Measurements from ENCODE around the genes EIF2B5 and FAM131A.

DNA sequence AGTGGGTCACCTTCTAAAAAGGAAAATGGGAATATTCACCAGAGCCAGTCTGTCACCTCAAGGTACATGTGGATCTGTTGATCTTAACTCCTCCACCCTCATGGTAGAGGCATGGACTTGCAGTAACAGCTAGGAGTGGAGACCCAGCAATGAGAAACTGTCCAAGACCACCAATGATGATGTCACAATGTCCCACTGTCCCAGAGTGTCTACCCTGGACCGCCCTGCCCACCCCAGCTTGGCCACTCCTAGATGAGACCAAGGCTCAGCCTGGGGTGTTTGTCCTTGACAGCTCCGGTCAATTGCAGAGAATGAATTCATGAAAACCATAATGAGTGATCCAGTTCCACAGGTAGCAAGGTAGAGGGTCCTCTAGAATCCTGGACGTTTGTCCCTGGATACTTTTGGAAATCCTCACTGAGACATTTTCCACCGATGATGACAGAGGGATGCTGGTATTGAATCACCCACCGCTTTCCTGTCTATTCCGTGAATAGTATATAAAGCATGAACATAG lies 5.5 kb upstream of the DCUN1D1 start:
- PRO-cap: no peak

DNA sequence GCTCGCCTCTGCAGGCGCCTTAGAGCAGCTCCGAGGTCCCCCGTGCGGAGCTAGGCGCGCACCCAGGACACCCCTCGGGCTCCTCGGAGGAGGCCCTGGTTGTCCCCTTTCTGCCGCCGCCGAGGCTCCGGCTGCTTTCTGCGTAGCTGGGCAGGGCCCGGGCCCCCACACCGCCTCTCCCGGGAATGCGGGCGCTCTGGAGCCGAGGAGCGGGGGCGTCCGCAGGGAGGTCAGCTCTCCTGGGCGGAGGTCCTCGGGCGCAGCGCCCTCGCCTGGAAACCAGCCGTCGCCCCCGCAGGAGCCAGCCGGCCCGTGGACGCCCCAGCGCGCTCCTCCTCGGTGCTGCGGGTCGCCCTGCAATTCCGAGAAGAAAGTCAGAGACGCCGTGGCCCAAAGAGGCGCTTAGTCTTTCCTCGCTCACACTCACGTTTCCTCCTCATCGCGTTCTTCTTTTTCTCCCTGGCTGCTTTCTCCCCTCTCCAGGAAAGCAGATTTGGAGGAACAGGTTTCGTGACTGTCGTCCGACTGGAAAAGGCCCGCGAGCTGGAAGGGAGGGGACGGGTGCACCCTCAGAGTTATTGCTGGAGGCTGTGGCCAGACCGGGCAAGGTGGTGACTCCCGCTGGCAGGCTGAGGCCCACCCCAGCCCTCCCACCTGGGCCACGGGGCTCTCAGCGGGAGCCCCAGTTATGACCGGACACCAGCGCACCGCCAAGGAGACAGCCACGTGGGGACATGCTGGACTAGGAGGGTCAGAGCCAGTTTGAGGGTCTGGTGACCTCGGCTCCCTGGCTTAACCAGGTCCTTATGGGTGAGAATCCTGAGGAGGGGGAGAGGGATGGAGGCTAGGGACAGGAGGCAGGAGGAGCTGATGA lies 16.9 kb upstream of the LAMP3 start:
- PRO-cap: no peak

DNA sequence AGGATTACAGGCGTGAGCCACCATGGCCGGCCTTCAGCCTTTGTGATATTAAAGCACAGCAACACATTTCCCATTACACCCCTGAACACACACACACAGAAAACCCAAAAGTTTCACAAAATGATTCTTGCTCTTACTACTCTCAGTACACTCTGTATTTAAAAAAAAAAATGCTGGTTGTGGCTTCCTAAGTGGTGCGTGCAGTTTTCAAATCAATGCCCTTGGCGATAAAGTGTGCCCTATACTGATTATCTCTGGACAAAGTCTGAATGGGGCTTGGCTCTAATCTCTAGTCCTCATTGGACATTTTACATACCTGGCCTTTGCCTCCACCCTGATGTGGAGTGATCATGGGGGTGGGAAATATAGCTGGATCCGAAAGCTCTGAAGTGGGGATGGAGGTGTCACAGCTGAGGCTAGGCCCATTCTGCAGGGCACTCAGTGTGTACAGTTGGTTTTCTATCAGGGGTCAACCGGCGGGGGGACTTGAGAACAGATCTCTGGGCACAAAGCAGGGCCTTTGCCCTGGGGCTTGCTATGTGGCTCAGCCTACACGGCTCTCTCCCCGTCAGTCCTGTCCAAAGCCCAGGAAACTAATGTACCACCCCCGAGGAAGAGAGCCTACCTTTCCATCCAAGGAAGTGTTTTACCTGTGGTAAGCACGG lies 14.1 kb downstream of the B3GNT5 start:
- PRO-cap: no peak

DNA sequence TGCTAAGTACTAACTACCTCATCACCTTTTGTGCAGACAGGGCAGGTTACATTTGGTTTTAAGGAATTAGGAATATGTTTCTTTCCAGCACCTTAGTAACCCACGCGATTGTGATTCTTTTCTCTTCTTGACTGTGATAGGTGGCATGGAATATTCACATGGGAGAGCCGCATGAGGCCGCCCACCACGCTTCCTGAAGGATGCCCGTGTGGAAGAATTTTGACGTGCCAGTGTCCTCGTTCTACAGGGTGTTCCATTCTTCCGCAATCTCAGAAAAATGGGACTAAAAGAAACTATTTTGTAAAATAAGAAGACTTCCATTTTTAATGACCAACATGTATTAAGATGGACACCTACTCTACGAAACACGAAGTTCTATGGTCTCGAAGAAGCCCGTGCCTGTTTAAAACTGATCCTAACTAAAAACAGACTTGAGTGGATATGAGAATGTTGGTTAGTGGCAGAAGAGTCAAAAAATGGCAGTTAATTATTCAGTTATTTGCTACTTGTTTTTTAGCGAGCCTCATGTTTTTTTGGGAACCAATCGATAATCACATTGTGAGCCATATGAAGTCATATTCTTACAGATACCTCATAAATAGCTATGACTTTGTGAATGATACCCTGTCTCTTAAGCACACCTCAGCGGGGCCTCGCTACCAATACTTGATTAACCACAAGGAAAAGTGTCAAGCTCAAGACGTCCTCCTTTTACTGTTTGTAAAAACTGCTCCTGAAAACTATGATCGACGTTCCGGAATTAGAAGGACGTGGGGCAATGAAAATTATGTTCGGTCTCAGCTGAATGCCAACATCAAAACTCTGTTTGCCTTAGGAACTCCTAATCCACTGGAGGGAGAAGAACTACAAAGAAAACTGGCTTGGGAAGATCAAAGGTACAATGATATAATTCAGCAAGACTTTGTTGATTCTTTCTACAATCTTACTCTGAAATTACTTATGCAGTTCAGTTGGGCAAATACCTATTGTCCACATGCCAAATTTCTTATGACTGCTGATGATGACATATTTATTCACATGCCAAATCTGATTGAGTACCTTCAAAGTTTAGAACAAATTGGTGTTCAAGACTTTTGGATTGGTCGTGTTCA lies 16.7 kb downstream of the B3GNT5 start:
- PRO-cap: no peak

DNA sequence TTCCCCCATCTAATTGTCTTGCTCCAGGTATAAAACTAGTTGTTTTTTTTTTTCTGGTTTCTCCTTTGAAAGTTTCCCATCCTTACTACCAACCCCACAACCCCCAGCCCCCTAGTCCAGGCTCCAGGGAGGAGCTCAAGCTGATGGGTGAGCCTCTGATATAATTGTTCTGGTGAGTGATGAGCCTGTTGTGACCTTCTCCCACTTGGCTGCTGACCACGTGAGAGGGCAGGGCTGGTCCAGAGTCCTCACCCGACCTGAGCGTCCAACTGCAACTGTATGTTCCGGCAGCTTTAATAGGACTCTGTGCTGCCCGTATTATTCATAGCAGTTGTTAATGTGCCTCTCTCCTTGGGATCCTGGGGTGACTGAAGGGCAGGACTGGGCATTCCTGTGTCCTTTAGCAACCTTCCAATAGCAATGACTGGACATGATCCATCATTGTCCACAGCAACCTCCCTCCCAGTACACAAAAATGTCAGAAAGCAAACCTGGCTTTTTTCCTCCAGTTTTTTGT lies 56.2 kb downstream of the B3GNT5 start:
- PRO-cap: no peak

DNA sequence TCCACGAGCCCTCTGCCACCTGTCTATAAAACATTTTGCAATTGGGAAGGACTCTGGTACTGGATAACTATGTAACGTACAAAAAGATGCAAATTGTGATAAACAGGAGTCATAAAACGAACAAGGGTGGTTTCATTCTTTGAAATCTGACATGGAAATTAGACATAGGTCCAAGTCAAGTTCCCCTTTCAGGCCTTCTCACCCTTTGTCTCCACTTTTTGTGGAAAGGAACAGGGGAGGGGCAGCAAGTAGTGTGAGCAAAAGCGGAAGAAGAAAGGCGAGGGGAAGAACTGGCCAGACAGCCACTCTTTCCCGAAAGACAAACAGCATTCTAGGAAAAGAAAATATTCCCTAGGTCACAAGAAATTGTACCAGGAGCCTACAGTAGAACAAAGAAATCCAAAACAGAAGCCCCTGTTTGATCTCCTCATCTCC lies 52.6 kb downstream of the MCF2L2 start:
- PRO-cap: no peak

- PRO-cap: no peak
Measured at GRCh38 chr3:183490561-183491336, 62.3 kb upstream of the MCF2L2 start.

DNA sequence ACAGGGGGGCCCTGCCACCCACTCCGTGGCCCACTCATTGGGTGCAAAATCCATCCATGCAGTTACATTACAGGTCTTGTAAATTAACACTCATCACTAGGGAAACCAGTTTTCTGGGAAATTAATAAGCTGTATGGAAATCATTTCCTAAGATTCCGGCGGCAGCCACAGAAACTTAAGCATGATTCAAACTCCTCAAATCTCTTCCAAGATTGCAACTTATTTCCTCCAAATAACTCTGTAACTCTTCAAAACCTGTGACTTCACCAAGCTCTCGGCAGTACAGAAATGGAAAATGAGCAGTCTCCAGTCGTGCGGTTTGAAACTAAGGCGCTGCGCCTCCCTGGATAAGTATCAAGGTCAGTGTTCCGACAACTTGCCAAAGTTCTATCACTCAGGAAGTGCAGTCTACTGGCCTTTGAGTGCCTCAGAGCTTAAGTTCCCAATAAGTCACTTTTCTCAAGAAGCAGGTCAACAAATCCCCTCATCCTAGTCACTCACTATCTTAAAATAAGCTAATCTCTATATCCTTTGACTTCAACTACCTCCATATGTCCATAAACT lies 24.8 kb upstream of the KLHL6 start:
- PRO-cap: no peak

- PRO-cap: no peak
Measured at GRCh38 chr3:183629944-183630192, 5.6 kb upstream of the KLHL24 start.

DNA sequence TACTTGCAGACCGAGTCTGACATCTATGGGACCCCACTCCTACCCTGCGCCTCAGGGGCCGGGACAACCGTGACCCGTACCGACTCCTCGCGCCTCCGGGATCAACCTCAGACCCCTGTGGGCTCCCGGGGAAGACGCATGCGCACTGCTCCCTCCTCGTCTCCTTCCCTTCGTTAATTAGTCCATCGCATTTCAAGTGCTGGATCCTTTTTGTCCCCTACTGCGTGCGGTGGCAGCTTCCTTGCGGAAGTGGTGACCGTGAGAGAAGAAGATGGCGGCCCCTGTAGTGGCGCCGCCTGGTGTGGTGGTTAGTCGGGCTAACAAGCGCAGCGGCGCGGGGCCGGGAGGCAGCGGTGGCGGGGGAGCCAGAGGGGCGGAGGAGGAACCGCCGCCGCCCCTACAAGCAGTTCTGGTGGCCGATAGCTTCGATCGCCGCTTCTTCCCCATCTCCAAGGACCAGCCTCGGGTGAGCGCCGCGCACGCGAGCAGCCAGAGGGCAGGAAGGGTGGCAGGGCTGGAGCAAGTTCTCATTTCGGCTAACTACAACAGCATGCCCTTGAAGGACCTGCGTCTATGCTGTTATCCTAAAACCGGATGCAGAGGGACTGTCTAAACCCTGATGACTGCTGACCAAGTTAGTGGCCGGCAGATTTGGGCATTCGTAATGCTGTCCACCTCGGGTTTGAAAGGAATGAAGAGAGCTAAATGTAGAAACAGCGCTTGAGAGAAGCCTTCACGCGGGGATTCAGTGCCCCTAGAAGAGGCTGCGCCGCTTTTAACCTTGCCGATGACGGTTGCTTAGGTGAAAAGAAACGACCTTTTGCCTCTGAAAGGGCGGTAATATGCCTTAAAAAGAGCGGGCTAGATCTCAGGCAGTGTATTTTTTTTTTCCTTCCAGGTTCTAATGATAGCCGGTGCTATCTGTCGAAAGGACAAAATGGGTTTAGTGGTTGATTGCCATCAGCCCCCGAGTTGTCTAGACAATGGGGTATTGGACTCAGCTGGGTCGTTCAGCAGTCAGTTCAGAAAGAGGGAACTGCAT lies at the start of gene EIF2B5:
EIF2B5 (plus strand) TSS at position 244 of the 1,042 bp plus-strand sequence.
- PRO-cap: bidirectional peak, plus-strand start at position 261 of the sequence, minus-strand start at position 166 of the sequence

GRCh38 chr3:184187231-184187935 lies 1.4 kb downstream of the ABCF3 start:
- PRO-cap: no peak

DNA sequence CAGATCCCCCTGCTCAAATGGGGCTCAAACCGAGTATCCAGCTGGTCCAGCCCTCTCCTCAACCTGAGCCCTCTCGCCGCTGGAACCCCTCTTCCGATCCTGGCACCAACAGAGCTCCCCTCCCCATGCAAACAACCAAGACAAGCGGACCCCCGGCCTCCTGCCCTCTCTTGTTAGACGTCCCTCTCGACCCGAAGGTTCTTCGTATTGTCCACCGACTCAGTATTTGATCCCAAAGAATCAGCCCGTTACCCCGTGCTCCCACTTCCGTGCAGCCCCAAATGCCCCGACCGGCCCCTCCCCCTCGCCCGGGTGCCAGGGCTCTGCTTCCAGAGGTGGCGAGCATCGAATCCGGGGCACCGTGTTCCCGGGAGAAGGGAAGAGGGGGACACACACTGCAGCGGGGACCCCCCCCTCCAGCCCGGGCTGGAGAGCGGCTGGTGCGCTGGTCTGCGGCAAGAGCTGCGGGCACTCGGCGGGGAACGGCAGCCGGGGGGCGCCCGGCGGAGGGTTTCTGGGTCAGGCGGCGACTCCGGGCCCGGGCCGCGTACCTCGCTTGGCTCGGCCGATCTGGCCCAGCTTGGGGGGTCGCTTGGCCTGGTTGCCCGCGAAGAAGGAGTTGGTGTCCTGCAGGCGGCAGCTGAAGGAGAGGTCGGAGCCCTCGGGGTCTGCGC lies 650 bp downstream of the CAMK2N2 start:
- PRO-cap: no peak

DNA sequence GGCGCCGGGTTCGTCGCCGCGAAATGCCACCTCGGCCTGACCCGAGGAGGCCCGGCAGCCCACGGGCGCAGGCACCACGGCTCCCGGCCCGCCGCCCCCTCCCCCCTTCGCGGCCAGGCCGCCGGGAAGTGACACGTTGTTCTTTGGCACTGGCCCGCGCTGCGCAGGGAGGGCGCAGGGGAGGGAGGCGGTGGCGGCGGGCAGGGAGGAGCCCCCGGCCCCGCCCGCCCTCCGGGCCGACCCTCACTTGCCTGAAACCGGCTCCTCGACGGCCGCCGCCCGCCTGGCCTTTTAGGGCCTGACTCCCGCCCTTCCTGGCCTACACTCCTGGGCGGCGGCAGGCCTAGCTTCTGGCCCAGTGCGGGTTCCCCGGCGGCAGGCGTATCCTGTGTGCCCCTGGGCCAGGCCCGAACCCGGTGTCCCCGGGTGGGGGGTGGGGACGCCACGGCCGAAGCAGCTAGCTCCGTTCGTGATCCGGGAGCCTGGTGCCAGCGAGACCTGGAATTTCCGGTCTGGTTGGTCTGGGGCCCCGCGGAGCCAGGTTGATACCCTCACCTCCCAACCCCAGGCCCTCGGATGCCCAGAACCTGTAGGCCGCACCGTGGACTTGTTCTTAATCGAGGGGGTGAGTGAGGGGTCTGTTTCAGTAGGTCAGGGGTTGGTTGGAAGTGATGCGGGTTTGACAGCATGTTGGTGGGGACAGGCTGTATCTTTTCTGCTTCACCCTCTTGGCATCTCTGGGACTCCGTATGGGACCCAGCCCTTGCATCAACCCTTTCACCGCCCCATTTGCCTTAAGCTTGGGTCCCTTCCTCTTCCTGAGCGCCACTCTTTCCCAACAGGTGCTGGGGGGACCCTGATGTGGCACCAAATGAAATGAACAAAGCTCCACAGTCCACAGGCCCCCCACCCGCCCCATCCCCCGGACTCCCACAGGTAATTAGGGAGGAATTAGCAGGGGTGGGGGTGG lies 800 bp downstream of the EIF4G1 start:
- PRO-cap: bidirectional peak, plus-strand start at position 177 of the sequence, minus-strand start at position 108 of the sequence

GRCh38 chr3:184331171-184332068 lies 6.0 kb upstream of the FAM131A start:
- PRO-cap: no peak

- PRO-cap: bidirectional peak, plus-strand start at chr3:184337606, minus-strand start at chr3:184337481
Measured at GRCh38 chr3:184337289-184338119, at the start of gene FAM131A. TSS of gene FAM131A (plus strand) at chr3:184337600.

GRCh38 chr3:184345211-184346333 lies 8.2 kb downstream of the FAM131A start:
- PRO-cap: no peak

GRCh38 chr3:184361977-184362761 lies 659 bp downstream of the POLR2H start:
- PRO-cap: bidirectional peak, plus-strand start at chr3:184362653, minus-strand start at chr3:184362481

- PRO-cap: bidirectional peak, plus-strand start at chr3:184569132, minus-strand start at chr3:184569003
Measured at GRCh38 chr3:184568500-184569624, 7.3 kb downstream of the EPHB3 start.

- PRO-cap: no peak
Measured at GRCh38 chr3:184584436-184584967, 22.9 kb downstream of the EPHB3 start.

- PRO-cap: no peak
Measured at GRCh38 chr3:184687671-184688053, 24.2 kb downstream of the MAGEF1 start.